IMR-90 (cell line): ENCODE measurements around a stretch of chr12.

DNA sequence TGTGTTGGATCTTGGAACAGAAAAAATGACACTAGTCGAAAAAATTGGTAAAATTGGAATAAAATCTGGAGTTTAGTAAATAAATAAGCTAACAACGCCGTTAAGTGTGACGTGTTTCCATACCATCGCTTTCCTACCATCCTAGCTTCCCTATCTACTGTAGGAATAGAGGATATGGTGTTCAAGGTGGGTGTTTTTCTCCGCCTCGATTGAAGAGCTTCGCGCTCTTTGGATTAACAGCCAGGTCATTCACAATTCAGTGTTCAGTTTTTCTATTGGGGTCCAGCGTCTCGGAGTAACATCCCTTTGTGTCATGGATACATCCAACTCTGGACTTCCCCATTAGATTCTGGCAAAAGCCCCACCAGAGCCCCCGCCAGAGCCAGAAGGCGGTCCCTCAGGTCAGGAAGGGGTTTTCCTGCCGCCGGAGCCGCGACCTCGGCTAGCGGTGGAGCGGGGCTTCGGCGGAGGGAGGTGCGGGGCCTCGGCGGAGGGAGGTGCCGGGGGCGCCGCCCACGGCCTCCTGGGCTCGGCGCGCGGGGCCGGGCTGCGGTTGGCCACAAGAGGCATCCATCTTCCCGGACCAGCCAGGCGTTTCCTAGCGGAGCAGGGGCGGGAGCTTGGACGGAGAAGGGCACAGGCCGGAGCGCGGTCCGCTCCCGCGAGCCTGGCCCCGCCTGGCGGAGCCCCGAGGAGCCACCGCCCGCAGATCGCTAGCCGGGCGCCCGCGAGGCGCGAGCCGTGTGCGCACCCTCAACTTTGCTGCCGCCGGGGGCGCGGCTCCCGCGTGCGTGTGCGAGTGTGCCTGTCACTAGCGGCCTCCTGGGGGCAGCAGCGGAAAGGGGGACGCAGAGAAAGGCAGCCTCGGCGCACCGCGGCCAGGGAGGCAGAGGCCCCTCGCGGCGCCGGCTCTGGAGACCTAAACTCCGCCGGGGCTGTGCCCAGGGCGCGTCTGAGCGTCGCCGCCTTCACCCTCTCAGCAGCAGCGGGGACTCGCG is 999 bp upstream of the SRGAP1 start:
- RRBS: 1% methylated on average over 44 of the region's 89 CpGs
CAGE:
- cytosol, long polyA plus RNA: no peak
- long polyA plus RNA: no peak
- nucleus, long polyA plus RNA: start-site peak on the plus strand centred at position 826 of the sequence, 341 bp wide, 678 and 1,224 reads in 2 replicates

DNA sequence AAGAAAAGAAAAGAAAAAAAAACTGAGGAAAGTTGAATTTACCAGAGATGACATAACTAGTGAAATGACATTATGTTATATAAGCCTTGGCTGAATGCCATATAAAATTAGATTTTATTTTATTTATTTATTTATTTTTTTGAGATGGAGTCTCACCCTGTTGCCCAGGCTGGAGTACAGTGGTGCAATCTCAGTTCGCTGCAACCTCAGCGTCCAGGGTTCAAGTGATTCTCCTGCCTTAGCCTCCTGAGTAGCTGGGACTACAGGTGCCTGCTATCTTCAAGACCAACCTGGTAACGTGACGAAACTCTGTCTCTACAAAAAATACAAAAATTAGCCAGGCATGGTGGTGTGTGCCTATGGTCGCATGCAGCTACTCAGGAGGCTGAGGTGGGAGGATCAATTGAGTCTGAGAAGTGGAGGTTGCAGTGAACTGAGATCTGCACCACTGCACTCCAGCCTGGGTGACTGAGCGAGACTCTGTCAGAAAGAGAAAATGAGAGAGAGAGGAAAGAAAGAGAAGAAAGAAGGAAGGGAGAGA is 29.1 kb downstream of the SRGAP1 start:
- RRBS: no CpG with 5 or more reads among the region's 6 CpGs
CAGE:
- cytosol, long polyA plus RNA: no peak
- long polyA plus RNA: no peak
- nucleus, long polyA plus RNA: no peak

DNA sequence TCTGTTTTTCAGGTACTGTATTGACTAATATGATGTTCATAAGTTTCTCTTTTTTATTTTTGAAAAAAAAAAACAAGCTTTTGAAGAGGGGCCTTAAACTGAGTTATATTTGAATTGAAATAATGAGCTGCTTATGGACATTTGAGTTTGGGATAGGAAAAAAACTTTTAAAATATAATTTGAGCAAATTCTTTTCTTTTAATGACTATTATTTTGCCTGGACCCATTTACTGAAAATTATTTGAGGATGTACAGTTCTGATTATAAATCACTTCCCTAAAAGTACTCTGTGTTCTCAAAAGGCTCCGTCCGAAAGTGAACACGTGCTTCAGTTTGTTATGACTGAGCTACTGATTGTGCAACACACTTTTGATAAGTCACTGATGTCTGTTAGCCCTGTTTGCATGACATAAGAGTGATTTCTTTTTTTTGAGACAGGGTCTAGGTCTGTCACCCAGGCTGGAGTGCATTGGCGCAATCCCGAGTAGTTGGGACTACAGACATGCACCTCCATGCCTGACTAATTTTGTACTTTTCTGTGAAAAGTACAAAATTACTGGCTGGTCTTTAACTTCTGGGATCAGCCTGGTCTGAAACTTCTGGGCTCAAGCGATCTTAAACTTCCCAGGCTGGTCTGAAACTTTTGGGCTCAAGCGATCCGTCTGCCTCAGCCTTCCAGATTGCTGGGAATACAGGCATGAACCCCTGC is 111.3 kb downstream of the SRGAP1 start:
- RRBS: no CpG with 5 or more reads among the region's 8 CpGs
CAGE:
- cytosol, long polyA plus RNA: no peak
- long polyA plus RNA: no peak
- nucleus, long polyA plus RNA: no peak

DNA sequence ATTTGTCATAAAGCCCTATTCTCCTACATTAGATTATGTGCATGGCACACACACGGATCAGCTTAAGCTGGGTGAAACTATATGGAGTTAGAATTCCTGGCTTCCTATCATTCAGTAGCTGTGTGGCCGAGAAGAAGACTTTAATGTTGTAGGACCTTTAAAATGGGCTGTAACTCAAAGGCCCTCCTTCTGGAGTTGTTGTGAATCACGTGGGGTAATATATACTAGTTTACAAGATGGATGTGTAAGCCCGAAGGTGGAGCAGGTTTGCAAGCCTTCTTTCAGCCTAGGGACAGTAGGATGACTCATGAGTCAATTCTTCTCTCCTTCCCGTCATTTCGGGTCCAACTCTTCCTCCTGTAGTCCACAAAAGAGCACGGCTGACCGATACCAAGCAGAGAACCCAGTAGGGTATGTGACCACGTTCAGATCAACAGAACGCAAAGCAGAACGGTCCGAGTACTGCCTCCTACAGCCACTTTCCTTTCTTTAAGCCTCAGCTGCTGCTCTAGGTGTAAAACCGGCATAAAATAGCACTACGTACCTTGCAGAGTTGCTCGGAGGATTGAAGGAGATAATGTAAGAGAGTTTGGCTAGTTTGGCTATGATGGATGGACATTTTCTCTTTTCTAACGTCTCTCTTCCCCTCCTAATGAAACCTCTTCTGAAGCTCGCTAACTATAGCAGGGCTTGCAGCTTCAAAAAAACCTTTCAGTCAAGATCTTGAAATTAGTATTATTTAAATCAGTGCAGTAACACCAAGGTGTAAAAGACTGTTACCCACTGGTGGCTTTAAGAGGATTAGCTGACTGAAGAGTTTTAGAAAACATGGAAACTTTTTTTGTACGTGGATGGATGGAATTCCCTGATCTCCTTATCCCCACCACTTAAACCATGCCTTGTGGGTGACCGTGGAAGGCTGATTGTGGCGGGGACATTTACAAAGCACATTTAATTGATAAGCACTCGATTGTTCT is 1.2 kb upstream of the RASSF3 start:
- RRBS: no CpG with 5 or more reads among the region's 21 CpGs
CAGE:
- cytosol, long polyA plus RNA: no peak
- long polyA plus RNA: no peak
- nucleus, long polyA plus RNA: no peak

- RRBS: 0% methylated on average over 2 of the region's 10 CpGs
CAGE:
- cytosol, long polyA plus RNA: no peak
- long polyA plus RNA: no peak
- nucleus, long polyA plus RNA: no peak
Observed at GRCh38 chr12:64672733-64673433, 62.6 kb downstream of the RASSF3 start.

DNA sequence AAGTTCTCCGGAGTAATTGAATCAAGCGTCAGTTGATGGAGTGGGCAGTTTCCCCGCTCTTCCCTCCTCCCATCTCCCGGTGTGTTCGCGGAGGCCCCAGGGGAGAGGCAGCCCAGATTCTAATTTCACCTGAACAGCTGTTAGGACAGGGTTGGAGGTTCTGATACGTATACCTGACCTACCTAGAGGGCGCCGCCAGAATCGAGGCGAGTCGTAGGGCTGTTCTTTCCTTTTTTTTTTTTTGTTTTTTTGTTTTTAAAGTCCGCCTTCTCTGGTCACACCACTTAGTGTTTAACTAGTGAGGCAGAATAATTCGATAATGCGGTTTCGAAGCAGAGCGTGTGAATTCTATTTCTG is 22.2 kb upstream of the GNS start:
- RRBS: 8% methylated on average over 4 of the region's 17 CpGs
CAGE:
- cytosol, long polyA plus RNA: no peak
- long polyA plus RNA: no peak
- nucleus, long polyA plus RNA: no peak

DNA sequence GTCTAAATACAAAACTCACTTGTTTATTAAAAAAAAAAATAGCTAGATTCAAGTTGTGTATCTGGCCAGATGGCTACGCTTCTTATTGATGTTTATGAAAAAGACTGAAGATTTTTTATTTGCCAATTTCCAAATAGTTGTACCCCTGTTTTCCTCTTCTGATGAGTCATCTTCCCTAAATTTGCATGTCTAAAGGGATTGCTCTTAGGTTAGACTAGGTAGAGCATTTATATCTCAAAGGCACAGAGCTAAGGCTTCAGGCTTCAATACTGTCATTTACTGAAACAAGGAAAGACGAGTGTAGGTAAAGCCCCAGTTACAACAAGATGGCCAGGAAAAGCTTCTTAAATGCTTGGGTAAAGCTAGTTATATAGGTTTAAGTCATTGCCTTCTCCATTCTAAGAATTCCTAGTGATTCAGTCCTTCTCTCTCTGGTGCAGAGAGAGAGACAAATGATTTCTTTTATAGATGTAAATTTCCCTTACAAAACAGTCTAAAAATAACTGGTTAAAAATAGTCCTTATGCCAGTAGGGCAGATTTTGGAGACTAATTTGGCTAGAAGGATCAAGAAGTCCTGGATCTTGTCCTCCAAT is 26.1 kb downstream of the LEMD3 start:
- RRBS: no CpG with 5 or more reads among the region's 2 CpGs
CAGE:
- cytosol, long polyA plus RNA: no peak
- long polyA plus RNA: no peak
- nucleus, long polyA plus RNA: no peak

DNA sequence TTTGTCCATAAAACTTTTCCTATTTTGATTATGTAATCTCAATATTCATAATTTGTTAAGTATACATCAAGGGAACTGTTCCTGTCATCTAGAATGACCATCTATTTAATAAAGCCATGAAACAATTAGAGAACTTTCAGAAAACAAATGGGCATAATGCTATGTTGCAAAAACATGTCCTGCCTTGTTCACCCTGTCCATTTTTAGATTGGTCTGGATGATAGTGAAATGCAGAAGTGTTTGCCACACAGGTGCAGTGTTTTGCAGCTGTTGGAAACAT is 36.4 kb downstream of the LEMD3 start:
CAGE:
- cytosol, long polyA plus RNA: no peak
- long polyA plus RNA: no peak
- nucleus, long polyA plus RNA: no peak

GRCh38 chr12:65823383-65824357 is 613 bp upstream of the HMGA2 start:
- RRBS: 2% methylated on average over 14 of the region's 65 CpGs
CAGE:
- cytosol, long polyA plus RNA: no peak
- long polyA plus RNA: no peak
- nucleus, long polyA plus RNA: no peak

DNA sequence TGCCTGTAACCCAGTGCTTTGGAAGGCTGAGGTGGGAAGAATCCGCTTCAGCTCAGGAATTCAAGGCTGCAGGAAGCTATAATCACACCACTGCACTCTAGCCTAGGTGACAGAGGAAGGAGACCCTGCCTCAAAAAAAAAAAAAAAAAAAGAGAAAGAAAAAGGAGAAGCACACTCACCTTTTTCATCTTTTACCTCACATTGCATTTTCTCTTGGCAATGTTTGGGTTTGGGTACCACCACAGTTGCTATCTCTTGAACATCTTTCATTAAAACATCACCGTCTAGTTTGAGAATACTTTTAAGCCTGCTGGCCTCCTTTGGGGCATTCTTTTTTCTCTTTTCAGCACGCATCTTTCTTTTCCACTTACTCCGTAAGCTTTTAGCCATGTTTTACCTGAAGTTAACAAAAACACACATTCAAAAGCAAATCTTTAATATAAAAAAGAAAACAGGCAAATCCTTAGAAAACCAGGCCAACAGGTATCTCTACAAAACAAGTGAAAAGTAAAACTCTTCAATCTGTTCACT is 1.8 kb downstream of the LLPH start:
- RRBS: no CpG with 5 or more reads among the region's 4 CpGs
CAGE:
- cytosol, long polyA plus RNA: no peak
- long polyA plus RNA: no peak
- nucleus, long polyA plus RNA: no peak

- RRBS: no CpG with 5 or more reads among the region's 6 CpGs
CAGE:
- cytosol, long polyA plus RNA: no peak
- long polyA plus RNA: no peak
- nucleus, long polyA plus RNA: no peak
Observed at GRCh38 chr12:66200501-66201109, 11.6 kb downstream of the IRAK3 start.

DNA sequence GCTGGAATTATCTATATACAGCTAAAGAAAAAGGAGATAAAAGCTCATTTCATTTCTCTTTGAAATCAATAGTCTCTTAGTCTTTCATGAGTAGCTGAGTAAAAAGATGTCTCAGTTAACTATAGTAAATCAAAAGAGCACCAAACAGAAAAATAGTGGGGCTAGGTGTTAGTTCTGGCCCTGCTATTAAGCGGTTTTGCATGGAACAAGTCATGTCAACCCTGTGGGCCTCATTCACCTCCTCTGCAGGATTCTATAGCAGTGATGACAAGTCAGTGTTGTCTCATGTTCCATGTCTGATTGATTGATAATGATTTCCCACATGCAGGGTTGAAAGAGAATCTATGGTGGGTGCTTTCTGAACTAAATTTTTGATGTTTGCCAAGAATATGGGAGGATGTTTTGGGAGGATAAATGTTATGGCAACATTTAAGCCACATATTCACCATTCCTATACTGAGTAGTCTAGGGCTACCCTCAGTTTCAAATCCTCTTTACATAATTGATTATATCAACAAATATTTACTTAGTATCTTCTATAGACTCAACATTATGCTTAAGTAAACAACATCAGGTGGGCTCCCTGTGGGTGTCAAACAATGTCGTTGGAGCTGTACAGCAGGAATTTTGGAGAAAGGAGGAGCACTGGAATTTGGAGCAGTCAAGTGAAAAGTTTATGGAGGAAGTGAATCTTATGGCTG is 48.6 kb downstream of the IRAK3 start:
- RRBS: no CpG with 5 or more reads among the region's 2 CpGs
CAGE:
- cytosol, long polyA plus RNA: no peak
- long polyA plus RNA: no peak
- nucleus, long polyA plus RNA: no peak

DNA sequence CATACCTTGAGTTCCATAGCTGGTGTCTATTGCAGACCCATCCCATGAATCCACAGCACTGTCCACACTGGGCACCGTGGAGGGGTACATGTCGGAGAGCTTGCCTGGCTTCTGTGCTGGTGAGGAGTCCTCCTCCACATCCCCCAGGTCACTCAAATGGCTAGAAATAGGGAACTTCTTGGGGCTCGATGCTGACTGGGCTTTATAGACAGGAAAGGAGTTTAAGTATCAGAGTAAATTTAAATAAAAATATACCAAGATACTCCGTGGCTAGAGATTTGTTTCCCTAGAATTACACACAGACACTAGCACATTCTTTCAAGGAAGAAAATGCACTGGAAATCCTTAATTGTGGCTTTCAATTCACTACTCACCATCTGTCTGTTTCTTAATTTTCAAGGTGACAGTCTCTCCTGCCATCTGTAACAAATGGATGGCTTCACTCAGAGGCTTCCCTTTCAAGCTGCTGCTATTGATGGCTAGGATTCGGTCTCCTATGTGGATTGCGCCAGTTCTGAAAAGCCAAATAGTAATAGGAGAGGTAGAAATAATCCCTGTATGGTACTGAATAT is 90.1 kb downstream of the HELB start:
- RRBS: no CpG with 5 or more reads among the region's 6 CpGs
CAGE:
- cytosol, long polyA plus RNA: no peak
- long polyA plus RNA: no peak
- nucleus, long polyA plus RNA: no peak

DNA sequence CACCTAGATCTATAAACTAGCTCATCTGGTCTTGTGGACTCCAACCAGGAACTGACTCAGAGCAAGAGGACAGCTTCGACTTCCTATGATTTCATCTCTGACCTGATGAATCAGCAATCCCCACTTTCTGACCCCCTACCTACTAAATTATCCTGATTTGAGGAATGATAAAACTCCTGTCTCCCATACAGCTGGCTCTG is 117.8 kb downstream of the DYRK2 start:
- RRBS: no CpG with 5 or more reads among the region's 1 CpG
CAGE:
- cytosol, long polyA plus RNA: no peak
- long polyA plus RNA: no peak
- nucleus, long polyA plus RNA: no peak

GRCh38 chr12:67966336-67966625 is 193.3 kb downstream of the IFNG start:
- RRBS: no CpG with 5 or more reads among the region's 2 CpGs
CAGE:
- cytosol, long polyA plus RNA: no peak
- long polyA plus RNA: no peak
- nucleus, long polyA plus RNA: no peak

GRCh38 chr12:67990849-67991740 is 168.4 kb downstream of the IFNG start:
- RRBS: no CpG with 5 or more reads among the region's 9 CpGs
CAGE:
- cytosol, long polyA plus RNA: no peak
- long polyA plus RNA: no peak
- nucleus, long polyA plus RNA: no peak

DNA sequence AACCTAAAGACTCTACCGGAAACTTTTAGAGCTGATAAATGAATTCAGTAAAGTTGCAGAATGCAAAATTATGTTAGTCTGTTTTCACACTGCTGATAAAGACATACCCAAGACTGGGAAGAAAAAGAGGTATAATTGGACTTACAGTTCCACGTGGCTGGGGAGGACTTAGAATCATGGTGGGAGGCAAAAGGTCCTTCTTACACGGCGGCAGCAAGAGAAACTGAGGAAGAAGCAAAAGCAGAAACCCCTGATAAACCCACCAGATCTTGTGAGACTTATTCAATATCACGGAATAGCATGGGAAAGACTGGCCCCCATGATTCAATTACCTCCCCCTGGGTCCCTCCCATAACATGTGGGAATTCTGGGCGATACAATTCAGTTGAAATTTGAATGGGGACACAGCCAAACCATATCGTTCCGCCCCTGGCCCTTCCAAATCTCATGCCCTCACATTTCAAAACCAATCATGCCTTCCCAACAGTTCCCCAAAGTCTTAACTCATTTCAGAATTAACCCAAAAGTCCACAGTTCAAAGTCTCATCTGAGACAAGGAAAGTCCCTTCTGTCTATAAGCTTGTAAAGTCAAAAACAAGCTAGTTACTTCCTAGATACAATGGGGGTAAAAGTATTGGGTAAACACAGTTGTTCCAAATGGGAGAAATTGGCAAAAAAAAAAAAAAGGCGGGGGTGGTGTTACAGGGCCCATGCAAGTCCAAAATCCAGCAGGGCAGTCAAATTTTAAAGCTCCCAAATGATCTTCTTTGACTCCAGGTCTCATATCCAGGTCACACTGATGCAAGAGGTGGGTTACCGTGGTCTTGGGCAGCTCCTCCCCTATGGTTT is 110.0 kb upstream of the MDM1 start:
- RRBS: no CpG with 5 or more reads among the region's 10 CpGs
CAGE:
- cytosol, long polyA plus RNA: no peak
- long polyA plus RNA: no peak
- nucleus, long polyA plus RNA: no peak

GRCh38 chr12:68559879-68560801 is 50.6 kb upstream of the RAP1B start:
- RRBS: no CpG with 5 or more reads among the region's 10 CpGs
CAGE:
- cytosol, long polyA plus RNA: no peak
- long polyA plus RNA: no peak
- nucleus, long polyA plus RNA: no peak

DNA sequence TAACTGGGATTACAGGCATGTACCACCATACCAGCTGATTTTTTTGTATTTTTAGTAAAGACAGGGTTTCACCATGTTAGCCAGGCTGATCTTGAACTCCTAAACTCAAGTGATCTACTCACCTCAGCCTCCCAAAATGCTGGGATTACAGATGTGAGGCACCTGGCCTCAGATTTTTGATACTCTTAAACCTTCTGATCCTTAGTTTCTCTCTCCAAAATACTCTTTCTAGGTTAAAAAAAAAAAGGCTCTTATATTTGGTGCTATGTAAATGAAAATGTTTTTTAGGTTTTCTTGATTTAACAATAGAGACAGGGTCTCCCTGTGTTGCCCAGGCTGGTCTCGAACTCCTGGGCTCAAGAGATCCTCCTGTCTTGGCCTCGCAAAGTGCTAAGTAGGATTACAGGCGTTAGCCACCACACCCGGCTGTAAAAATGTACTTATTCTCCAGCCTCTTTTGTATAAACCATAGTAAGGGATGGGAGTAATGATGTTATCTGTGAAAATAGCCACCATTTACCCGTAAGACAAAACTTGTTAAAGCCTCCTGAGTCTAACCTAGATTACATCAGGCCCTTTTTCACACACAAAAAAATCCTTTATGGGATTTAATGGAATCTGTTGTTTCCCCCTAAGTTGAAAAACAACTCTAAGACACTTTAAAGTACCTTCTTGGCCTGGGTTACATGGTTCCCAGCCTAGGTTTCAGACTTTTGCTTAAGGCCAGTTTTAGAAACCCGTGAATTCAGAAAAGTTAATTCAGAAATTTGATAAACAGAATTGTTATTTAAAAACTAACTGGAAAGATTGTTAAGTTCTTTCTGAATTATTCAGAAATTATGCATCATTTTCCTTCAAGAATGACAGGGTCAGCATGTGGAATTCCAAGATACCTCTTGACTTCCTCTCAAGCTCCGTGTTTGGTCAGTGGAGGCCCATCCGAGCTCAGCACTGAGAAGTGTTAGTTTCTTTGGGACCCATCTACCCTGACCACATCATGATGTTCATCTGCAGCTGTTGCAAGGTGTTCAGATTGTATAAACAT is 33.3 kb downstream of the MDM2 start:
- RRBS: no CpG with 5 or more reads among the region's 8 CpGs
CAGE:
- cytosol, long polyA plus RNA: no peak
- long polyA plus RNA: no peak
- nucleus, long polyA plus RNA: no peak

DNA sequence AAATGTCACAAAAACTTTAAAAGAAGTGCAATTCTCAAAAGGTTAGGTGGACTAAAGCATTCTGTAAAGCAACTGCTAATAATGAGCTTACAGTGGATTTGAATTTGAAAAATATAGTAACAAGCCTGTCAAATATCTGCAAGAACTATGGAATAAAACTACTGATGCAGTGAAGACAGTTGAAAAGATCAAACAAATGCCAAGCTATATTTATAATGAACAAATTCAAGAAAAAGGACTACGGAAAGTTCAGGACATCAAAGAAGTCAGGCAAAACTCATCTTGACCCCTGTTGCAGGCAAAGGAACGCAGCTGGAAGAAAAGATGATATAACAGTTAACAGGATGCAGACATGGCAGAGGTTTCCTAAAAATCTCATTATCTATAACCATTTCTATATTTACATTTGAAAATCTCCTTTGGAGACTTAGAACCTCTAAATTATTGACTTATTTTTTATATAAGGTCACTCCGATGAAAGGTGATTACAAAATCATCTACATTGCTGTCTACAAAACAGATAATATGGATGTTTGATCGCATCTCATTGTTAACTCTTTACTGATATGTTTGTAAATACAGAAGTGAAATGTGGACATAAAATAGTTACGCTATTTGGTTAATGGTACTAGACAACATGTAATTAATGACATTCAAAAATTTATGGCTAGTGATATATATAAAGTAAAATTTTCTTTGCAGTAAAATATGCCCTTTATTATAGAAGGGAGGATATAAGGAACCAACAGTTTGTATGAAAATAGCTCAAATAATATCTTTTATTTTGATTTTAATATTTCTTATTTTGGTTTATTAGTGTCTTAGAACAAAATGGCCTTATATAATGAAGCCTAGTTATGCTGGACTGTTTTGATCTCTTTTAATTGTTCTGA is 34.3 kb downstream of the MDM2 start:
- RRBS: no CpG with 5 or more reads among the region's 5 CpGs
CAGE:
- cytosol, long polyA plus RNA: no peak
- long polyA plus RNA: no peak
- nucleus, long polyA plus RNA: no peak